ENCODE data around the gene RPS13.

- PRO-cap = no peak
- RAMPAGE, long total RNA, 2 experiments = start-site peak on the minus strand in 1 of 2 experiments, at chr11:16816953-16817176 at its widest, 12 reads per replicate
Measured at GRCh38 chr11:16816869-16817235, 78.4 kb downstream of the C11orf58 start.

GRCh38 chr11:16825718-16826133, 87.3 kb downstream of the C11orf58 start:
- PRO-cap = no peak
- RAMPAGE, long total RNA, 2 experiments = no peak in any of the 2 experiments

- PRO-cap = no peak
- RAMPAGE, long total RNA, 2 experiments = start-site peak on the minus strand in 2 of 2 experiments, at chr11:16881330-16881923 at its widest, 39 to 47 reads per replicate
Measured at GRCh38 chr11:16881056-16881833, 133.0 kb downstream of the PLEKHA7 start.

GRCh38 chr11:16956321-16957081, 57.7 kb downstream of the PLEKHA7 start:
- PRO-cap = no peak
- RAMPAGE, long total RNA, 2 experiments = no peak in any of the 2 experiments

GRCh38 chr11:16997037-16998184, 16.8 kb downstream of the PLEKHA7 start:
- PRO-cap = no peak
- RAMPAGE, long total RNA, 2 experiments = no peak in any of the 2 experiments

DNA sequence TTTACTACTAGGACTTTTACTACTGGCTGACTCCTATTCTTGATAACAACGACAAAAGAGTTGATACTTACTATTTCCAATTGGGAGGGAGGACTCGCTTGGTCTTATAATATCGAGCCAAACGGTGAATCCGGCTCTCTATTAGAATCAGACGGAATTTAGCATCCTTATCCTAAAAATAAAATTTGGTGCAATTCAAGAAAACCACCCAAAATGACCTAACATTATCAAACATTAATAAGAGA, 2.5 kb downstream of the RPS13 start:
- PRO-cap = no peak
- RAMPAGE, long total RNA, 2 experiments = no peak in any of the 2 experiments

DNA sequence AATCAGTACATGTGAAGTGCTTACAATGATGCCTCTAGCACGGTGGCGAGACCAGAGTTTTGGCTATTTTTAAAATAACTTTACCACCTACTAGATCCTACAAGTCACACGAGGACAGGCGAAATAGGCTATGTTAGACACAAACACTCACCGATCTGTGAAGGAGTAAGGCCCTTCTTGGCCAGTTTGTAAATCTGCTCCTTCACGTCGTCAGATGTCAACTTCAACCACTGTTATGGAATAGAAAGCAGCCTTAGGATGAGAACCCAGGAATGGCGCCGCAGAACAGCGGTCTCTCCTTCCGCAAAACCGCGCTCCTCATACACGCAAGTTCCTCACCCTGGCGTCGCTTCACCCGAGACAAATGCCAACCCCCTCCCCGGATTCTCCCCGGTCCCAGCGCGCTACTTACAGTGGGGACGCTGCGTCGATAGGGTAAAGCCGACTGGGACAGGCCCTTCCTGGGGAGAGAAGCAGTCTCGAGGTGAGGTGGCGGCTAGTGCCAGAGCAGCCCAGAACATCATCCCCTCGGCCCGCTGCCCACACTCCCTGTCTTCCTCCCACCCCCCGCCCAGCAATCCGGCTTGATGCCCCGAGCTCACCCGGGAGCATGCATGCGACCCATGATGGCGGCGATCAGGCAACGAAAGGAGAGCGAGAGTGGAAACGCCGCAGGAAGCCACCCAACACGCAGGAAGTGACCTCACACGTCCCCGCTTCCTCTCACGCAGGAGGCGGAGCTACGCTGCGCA, at the start of gene RPS13:
RPS13 (minus strand) TSS at position 651 of the 752 bp plus-strand sequence.
- PRO-cap = bidirectional peak, plus-strand start outside the sequence, minus-strand start at position 699 of the sequence
- RAMPAGE, long total RNA, 2 experiments = start-site peak on the minus strand in 2 of 2 experiments, centred at positions 645 to 648 of the sequence, 5,380 to 7,292 reads per replicate

DNA sequence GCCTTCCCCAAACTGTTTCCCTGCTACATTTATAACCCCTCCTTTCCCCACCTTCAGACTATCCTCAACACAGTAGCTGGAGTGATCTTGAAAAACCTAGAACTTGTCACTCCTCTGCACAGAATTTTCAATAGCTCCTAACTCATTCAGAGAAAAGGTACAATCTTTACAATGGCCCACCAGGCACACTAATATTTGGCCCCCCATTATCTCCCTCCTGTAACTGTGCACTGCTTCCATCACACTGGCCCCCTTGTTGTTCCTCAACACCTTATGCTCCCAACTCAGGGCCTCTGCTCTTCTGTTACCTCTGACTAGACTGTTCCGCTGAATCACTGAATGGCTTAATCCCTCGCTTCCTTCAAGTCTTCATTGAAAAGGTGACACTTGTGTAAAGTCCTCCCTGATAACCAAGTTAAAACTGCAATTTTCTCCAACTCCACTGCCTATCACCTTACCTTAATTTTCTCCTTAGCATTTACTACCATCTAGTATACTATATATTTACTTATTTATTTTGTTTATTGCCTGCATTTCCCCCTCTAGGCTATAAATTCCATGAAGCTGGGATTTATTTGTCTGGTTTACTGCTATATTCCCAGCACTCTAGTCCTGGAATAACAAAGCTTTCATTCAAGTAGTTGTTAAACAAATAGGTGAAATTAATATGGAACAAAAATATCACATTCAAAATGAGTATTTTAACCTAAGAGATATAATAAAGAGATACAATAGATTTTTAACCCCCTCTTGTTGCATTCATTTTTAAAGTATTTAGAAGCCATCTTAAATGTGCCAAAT, 21.8 kb downstream of the PIK3C2A start:
- PRO-cap = no peak
- RAMPAGE, long total RNA, 2 experiments = no peak in any of the 2 experiments

- PRO-cap = no peak
- RAMPAGE, long total RNA, 2 experiments = no peak in any of the 2 experiments
Measured at GRCh38 chr11:17356420-17357113, 5.0 kb downstream of the NCR3LG1 start.

DNA sequence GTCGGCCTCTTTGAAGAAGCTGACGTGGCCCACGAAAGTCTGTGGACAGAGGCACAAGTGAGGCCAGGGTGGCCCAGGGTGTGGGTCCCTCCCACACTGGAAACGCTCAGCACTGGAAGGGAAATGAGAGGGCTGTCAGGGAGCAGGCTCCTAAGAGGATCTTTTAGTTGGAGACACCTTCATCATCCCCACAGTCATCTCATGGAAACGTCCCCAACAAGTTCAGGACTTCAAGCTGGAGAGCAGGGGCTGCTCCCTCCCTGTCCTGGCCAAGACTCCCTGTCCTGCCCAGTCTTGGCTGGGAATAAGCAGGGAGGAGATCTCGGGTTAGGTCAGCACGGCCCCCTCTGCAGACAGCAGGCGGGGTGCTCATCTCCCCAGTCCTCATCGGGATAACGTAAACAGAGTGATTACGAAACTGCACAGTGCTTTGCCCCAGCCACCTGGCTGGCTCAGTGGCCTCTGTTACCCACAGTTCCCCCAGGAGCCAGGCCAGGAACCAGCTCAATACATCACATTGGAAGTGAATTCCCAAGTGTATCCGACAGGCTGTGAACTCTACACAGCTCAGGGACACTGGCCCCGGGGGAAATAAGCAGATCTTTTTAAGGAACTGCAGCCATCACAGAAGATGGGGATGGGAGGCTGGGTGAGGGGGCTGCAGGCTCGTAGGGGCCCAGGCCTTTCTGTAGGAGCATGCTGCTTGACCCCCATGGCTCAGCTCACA, 42.6 kb upstream of the KCNJ11 start:
- PRO-cap = no peak
- RAMPAGE, long total RNA, 2 experiments = no peak in any of the 2 experiments

GRCh38 chr11:17533227-17533582, 11.0 kb downstream of the USH1C start:
- PRO-cap = no peak
- RAMPAGE, long total RNA, 2 experiments = no peak in any of the 2 experiments

GRCh38 chr11:17714094-17714872, 5.1 kb upstream of the MYOD1 start:
- PRO-cap = no peak
- RAMPAGE, long total RNA, 2 experiments = no peak in any of the 2 experiments

- PRO-cap = no peak
- RAMPAGE, long total RNA, 2 experiments = no peak in any of the 2 experiments
Measured at GRCh38 chr11:17839367-17839898, 104.9 kb downstream of the KCNC1 start.

GRCh38 chr11:18246342-18246745, 2.1 kb downstream of the SAA2 start:
- PRO-cap = no peak
- RAMPAGE, long total RNA, 2 experiments = no peak in any of the 2 experiments

GRCh38 chr11:18281872-18282449, 15.9 kb downstream of the SAA1 start:
- PRO-cap = no peak
- RAMPAGE, long total RNA, 2 experiments = no peak in any of the 2 experiments

GRCh38 chr11:18321341-18321625, 657 bp downstream of the HPS5 start:
- PRO-cap = no peak
- RAMPAGE, long total RNA, 2 experiments = no peak in any of the 2 experiments

DNA sequence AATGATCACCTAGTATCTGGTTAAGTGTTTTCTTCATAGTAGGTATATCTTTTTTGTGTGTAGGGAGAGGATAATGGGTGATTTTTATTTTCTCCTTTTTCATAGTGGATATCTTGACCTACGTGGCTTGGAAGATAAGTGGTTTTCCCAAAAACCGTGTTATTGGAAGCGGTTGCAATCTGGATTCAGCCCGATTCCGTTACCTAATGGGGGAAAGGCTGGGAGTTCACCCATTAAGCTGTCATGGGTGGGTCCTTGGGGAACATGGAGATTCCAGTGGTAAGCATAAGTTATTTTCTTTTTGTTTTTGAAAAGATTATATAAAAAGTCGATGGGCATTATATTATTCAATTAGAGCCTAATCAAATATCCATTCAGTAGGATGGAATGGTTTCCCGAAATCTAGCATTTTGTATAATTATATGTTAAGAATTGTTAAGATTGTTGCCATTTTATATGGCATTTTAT, 8.4 kb downstream of the LDHA start:
- PRO-cap = no peak
- RAMPAGE, long total RNA, 2 experiments = start-site peak on the plus strand in 1 of 2 experiments, centred at position 183 of the sequence, 158 reads per replicate

DNA sequence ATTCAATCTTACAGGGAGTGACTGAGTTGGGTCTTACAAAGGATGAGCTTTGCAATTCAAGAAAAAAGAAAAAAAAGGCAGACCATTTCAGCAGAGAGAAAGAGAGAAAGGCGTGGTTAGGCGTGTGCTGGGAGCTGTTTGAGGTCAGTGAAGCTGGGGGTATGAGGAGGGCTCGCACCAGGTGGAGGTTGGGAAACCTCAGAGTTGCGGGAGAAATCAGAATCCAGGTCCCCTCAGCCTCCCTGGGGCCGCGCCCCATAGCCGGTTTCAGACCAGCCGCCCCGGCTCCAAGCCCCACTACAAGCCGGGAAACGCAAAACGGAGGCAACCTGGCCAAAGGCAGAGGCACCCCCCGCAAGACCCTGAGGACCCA, 333 bp downstream of the UEVLD start:
- PRO-cap = no peak
- RAMPAGE, long total RNA, 2 experiments = no peak in any of the 2 experiments

GRCh38 chr11:18615435-18616393, 16.1 kb downstream of the MISFA start:
- PRO-cap = no peak
- RAMPAGE, long total RNA, 2 experiments = no peak in any of the 2 experiments

DNA sequence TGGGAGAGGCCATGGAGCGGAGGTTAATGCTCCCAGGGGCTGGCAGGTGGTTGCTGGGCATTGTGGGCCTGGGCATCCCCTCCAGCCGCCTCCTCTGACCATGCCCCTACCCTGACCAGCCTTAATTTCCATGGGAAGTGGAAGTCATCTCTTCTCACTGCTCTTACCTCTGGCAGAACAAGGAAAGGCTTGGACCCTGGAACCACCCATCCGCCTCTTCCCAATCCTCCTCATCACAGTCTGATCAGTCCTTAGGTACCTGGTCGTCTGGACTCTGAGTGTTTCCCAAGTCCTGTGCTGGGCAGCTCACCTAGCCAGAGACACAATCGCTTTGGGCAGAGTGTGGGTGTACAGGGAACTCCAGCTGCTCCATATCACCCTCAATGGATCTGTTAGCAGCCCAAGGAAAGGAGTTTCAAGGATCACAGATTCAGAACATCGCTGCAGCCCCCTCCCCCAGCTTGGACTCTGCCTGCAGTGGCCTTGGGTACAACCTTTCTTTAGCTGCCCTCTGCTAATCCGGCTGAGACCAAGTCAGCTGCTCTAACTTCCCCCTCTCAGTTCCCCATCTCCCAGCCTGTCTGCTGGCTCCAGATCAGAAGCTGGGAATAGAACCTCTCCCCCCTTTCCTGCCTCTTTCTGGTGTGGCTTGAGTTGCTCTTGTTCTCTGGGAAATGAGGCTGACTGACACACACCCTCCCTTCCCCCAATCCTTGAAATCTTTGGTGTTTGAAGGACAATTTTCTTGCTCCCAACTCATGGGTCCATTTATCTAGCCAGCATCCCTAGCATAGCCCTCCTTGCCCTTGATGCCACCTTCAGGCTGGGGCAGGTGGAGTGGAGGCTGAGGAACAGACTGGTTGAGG, 1.2 kb downstream of the TMEM86A start:
- PRO-cap = no peak
- RAMPAGE, long total RNA, 2 experiments = no peak in any of the 2 experiments

Measured in lower leg skin (tissue), 2 donors.